Fibroblast of villous mesenchyme (primary cell): ENCODE measurements around a stretch of chr10.

DNA sequence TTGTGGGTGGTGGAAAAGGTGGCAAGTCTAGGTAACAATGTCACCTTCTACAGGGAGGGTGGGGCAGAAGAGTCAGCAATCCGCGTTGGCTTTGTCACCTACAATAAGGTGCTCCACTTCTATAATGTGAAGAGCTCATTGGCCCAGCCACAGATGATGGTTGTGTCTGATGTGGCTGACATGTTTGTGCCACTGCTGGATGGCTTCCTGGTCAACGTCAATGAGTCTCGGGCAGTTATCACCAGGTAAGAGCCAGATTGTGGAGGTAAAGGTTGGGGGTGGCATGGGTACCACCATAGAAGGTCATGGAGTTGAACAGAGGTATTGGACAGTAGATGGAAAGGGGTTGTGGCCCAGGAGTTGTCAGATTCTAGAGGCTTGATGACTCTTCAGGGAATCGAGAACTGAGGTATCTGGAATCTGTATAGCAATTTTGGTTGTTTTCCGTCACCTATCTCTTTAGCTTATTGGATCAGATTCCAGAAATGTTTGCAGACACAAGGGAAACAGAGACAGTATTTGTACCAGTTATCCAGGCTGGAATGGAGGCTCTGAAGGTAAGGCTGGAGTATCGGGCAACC lies 5.7 kb upstream of the FUT11 start:
- CAGE, long polyA plus RNA: no peak

- CAGE, long polyA plus RNA: no peak
Observed at GRCh38 chr10:73801749-73802850, 9.3 kb downstream of the NDST2 start.

GRCh38 chr10:73848771-73849001 lies 25.7 kb downstream of the CAMK2G start:
- CAGE, long polyA plus RNA: no peak

DNA sequence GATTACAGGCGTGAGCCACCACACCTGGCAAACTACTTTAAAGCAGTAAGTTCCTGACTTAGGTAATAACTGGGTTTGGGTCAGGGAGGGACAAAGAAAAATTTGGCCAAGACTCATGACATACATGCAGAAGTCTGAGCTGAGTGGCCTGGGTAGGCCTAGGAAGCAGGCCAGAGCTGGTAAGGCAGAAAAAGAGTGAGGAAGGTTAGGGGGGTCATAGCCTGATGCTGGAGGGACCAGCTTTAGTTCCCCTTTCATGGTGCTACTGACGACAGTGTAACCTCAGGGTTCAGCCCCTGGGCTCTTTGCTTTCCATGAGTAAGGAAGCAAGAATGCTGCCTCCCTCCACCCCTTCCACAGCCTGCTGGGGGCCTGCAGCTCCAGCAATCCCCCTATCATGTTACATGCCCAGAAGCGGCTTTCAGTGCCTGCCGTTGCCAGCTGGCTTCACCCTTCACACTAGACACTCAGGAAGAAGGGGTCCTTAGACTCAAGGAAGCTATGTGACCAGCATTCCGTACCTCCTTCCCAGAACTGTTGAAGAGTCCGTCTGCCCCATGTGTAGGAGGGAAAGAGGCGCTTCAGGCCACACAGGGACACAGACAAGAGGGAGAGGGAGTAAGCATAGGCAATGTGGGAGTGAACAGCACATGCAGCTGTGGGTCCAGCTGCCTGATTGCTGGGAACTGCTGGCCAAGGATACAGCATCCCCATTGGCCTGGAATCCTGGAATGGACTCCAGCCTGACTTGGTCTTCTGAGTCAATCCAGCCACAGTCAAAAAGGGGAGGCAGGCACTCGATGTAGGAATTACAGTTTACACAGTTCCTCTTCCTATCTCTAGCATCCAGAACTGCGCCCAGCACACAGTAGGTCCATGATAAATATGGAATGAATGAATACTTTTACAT lies 4.2 kb upstream of the PLAU start:
- CAGE, long polyA plus RNA: no peak

DNA sequence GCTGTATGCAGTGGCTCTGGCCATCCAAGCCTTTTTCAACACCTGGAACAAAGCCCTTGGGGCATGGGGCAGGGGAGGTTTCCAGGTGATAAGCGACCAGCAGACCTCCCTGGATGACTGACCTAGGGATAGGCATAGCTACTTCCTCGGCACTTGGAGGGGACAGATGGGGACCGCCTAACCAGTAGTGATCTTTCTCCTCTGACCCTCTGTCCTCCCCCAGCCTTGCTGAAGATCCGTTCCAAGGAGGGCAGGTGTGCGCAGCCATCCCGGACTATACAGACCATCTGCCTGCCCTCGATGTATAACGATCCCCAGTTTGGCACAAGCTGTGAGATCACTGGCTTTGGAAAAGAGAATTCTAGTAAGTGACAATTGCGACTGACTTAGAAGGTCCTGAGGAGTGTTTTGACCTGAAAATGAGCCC lies 3.6 kb downstream of the PLAU start:
- CAGE, long polyA plus RNA: no peak

GRCh38 chr10:73937554-73938177 lies 26.7 kb downstream of the PLAU start:
- CAGE, long polyA plus RNA: no peak

GRCh38 chr10:74008238-74009304 lies 10.7 kb downstream of the VCL start:
- CAGE, long polyA plus RNA: no peak

- CAGE, long polyA plus RNA: no peak
Observed at GRCh38 chr10:74290022-74290397, 139.0 kb downstream of the ADK start.

DNA sequence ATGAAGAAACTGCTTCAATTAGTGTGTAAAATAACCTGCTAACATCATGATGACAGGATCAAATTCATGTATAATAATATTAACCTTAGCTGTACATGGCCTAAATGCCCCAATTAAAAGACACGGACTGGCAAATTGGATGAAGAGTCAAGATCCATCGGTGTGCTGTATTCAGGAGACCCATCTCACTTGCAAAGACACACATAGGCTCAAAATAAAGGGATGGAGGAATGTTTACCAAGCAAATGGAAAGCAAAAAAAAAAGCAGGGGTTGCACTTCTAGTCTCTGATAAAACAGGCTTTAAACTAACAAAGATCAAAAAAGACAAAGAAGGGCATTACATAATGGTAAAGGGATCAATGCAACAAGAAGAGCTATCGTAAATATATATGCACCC lies 198.5 kb downstream of the ADK start:
- CAGE, long polyA plus RNA: no peak

- CAGE, long polyA plus RNA: no peak
Observed at GRCh38 chr10:74889388-74889998, 63.1 kb downstream of the KAT6B start.

GRCh38 chr10:74923723-74924187 lies 97.4 kb downstream of the KAT6B start:
- CAGE, long polyA plus RNA: no peak

- CAGE, long polyA plus RNA: no peak
Observed at GRCh38 chr10:75062362-75062836, 11.0 kb downstream of the DUSP29 start.

GRCh38 chr10:75071118-75071469 lies 2.3 kb downstream of the DUSP29 start:
- CAGE, long polyA plus RNA: no peak

DNA sequence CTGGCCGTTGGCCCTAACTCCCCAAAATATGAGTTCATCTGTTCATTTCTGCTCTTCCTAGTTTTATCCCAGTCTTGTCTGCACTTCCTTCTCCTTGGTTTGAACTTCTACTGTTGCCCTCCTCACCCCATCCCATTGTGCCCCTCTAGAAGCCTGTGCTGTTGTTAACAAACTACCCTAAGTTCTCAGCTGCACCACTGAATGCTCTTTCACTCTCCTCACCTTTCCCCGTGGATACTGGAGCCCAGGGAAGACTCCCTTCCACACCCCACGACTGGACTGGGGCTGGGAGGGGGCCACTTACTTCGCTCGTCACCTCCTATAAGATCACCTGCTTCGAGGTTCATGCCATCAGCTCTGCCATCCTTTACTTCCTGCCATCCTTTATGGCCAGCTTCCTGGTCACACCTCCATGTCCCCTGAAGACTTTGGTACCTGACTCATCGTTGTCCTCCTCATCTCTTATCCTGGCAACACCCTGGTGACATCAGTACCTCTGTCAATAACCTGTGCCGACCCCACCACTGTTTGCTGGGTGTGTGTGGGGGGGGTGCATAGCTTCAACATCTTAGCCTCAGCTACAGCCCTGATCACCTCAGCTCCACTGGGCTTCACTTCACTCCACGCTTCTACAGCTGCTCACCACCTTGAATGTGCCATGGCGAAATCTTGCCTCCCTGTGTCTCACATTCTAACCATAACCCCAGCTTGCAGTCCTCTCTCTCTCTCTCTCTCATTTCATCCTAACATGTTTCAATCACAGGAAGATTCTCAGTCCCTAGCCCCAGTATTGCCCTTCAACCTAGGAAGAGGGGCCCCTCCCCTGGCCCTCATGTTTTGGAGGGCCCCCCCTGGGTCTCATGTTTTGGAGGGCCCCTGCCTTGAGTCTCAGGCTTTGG lies 8.7 kb upstream of the VDAC2 start:
- CAGE, long polyA plus RNA: no peak

DNA sequence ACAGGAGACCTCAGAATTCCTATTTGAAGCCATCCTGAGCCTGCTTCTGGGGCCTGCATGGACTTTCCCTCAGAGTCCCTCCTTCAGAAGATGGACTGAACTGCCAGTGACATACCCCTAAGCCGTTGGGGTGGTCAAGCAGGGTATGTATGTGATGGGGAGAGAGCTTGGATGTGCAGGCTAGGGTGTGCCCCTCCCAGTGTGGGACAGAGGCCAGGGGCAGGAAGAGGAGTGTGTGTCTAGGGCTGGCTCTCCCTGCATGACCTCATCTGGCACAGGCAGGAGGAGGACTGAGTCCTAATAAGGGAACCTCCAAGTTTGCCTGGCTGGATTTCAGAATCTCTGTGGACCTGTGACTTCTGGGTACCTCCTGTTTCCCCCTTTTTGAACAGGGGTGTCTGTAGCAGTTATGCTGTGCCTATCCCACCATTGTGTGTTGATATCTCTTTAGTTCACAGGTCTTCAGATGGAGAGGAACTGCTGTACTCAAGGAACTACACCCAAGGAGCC lies 7.9 kb upstream of the VDAC2 start:
- CAGE, long polyA plus RNA: no peak

- CAGE, long polyA plus RNA: no peak
Observed at GRCh38 chr10:75262601-75263107, 26.9 kb upstream of the COMTD1 start.

GRCh38 chr10:75283194-75283719 lies 47.5 kb upstream of the COMTD1 start:
- CAGE, long polyA plus RNA: no peak

DNA sequence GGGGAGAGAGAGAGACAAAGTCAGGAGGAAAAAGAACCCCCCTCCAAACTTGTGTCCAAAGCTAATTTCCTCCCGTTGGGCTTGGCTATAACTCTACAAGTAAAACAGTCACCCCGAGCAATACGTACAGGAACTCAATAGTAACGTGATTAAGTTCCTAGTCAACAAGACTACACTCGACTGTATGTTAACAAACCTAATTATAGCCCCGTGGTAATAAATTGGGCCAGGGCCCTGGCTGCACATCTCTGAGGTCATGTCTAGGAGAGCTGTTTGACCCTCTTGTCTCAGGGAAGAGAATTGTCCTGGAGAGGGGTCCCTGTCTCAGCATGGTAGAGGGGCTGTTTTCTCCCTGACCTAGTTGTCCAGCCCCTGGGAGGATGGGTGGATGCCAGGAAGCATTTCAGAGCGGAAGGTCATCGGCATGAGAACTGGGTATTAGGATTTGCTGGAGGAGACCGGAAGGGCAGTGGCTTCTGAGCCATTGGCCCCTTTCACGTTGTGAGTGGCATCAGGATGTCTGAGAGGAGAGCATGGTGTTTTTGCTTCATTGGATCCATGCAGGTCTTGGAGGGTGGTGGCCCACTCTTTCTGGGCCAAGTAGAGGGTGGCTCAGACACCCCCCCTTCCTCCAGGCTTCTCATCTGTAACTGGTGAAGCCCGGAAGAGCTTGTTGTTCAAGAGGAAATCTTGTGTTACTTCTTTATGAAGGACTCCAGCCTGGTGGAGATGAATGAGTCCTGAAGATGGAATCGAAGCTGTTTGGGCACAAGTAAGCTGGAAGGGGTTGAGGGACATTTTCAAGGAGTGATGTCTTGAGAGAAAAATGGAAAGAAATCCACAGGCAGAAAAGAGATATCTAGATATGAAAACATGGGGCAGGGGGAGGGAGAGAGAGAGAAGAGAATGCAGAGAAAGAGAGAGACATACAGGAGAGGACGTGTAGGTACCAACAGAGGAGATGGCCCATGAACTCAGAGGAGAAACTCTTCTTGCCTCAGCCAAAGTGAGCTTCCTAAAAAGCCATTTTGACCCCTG lies 60.4 kb upstream of the COMTD1 start:
- CAGE, long polyA plus RNA: no peak

DNA sequence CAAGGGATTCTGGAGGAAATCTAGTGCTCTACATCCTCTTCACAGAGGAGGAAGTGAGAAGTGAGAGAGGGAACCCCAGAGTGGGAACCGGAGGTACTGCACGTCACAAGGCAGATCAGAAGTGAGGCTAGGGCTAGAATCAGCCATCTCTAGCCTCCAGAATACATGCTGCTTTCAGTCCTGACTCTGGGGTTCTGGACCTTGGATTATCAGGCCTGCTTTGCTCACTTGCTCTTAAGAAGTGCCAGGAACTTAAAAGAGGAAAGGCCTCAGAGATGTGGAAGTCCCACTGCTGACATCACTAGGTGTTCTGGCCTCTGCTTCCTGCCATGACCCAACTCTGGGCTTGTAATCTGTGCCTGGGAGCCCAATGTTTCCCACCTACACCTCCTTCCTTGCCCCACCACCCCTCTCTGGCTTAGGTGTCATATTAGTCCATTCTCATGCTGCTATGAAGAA lies 25.6 kb downstream of the ZNF503 start:
- CAGE, long polyA plus RNA: no peak

DNA sequence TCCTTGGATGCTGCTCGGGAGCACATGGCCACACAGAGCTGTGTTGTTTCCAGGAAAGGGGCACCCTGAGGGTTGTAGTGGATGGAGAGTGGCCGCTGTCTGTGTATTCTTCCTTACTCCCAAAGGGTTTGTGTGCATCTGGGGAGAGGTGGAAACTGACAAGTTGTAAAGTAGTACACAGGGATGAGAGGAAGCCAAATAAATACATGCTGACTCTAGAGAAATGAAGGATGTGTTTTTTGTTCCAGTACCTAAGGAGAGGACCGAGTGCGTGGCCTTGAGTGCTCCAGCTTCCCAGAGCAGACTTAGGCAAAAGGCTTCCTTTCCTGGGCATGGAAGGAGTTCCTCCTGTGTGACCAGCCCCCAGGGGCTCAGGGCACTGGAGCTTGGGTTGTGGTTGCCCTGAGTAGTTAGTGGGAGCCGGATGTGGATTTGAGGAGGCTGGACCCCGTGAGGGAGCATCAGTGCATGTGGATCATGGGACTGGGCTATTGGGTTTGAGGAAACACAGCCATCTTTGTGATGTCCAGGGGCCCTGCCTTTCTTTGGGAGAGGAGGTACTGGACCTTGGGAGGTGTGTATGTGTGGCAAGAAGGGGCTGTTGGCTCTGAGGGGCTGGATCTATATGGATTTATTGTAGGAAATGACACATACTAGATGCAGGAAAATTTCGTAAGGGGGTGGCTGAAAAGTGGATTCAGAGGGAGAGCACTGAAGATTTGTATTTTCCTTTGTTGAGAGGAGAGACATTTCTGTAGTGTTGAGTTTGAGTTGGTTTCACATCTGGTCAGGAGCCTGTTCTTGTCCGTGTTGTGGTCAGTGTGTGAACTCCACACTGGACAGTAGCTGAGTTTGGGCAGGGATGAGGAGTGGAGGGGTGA lies 8.4 kb downstream of the LRMDA start:
- CAGE, long polyA plus RNA: no peak